ENCODE measurements around a stretch of chr7.

- RRBS = no CpG with 5 or more reads among the region's 2 CpGs
These were observed 27.1 kb downstream of the IKZF1 start for GRCh38 chr7:50331391-50332158.

GRCh38 chr7:50353035-50353631 lies 48.6 kb downstream of the IKZF1 start:
- RRBS = no CpG with 5 or more reads among the region's 3 CpGs

DNA sequence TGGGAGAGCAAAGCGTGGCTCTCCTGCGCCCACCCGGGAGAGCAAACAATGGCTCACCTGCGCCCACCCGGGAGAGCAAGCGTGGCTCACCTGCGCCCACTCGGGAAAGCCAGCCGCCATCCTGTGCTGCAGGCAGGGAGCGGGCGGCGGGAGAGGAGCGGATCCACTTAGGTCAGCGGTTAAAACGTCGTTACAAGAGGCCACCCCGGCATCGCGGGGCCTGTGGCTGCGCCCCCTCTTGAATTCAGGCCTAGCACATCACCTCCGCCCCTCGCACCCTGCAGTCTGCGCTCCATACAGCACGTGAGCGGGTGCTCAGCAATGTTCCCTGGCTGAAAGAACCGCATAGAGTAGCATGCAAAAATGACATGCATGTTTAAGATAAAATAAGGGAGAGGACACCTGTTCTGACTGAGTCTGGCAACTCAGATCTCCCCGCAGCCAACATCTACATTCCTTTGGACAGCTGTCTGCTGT lies 549 bp upstream of the FIGNL1 start:
- RRBS = no CpG with 5 or more reads among the region's 27 CpGs

DNA sequence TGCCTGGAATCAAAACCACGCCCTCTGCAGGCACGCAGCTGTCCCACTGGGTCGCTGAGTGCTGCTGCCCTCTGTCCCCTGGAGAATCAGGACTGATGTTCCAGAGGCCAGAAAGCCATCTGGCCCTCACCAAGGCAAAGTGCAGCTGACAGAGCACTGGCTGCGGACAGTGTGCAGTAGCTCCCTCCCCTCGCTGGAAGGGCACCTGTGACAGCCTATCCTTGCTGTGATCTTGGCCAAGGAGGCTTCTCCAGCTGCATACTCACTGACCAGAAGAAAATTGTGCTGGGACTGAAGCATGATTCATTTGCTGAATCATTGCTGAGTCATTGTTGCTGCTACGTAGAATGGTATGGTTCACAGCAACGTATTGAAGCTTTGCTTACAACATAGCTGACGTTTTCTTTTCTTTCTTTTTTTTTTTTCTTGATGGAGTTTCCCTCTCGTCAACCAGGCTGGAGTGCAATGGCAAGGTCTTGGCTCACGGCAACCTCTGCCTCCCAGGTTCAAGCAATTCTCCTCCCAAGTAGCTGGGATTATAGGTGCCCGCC lies 30.4 kb downstream of the DDC start:
- RRBS = no CpG with 5 or more reads among the region's 11 CpGs

DNA sequence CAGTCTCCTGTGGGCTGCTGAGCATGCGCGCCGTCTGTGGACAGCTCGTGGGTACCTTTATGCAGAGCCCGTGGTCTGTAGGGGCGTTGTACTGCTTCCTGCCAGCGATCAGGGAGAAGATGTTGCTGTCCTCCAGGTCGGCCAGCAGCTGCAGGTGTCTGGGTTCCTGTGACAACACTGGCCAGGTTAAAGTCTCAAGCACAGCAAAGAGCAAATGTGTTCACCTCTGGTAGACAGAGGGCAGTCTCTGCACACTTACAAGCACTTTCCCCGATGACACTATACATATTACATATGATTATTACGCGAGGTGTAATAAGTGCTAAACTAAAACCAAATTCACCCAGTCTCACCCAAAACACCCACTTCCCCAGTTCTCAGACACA lies 49.5 kb upstream of the DDC start:
- RRBS = no CpG with 5 or more reads among the region's 11 CpGs

DNA sequence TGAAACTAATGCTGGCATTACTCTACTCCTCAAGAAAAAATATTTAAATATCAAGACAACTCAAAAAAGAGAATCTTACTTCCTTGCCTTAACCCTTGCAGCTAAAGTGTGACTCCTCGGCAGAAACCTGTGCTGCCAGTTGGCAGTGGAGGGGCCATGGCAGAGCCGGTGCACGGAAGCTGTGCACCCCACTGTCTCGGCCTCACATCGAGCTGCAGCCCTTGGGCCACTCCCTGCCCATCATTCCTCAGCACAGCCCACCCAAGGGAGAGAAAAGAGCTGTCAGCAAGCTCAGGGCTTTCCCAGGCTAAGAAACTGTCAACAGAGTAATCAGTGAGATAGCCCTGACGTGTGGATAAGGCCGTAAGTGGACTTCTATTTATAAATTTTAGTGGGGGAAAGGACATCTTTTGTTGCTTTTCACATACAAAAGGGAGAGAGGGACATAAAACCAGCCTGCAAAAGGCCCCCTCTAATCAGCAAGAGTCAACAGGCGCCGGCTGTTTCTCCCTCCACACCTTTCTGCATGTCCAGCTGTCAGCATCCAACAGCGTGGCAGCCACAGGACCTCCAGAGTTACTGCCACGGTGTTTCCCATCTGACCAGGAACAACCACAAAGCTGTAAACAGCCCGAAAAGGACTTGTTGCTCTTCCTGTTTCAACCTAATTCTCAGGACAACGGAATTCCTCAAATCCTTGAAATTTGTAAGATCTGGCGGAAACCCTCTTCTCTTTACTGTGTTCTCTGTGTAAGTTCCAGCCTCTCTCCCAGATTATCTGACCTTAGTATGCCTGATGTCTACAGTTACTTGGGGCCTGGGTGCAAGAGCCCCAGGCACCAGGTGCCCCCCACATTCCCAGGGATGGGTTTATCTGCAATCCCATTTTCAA lies 56.9 kb upstream of the DDC start:
- RRBS = no CpG with 5 or more reads among the region's 14 CpGs

DNA sequence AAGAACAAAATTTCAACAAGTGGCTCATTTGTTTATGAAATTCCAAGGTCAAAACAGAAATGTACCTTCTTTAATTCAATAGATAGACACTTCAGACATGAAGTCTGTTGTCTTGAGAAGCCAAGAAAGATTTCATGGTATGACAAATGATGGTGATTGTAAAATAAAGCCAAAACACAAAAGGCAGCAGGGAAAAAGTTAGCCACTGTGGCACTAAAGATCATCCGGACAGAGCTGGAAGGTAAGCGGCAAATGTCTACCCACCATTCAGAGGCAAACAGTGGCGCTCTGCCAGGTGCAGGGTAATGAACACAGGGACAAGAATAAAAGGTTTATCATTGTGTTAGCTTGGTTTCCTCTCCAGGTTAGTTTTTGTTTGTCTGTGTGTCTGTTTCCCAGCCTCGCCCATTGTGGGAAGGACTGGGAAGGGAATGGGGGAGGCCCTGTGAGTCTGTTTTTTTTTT lies 74.4 kb downstream of the GRB10 start:
- RRBS = no CpG with 5 or more reads among the region's 4 CpGs

DNA sequence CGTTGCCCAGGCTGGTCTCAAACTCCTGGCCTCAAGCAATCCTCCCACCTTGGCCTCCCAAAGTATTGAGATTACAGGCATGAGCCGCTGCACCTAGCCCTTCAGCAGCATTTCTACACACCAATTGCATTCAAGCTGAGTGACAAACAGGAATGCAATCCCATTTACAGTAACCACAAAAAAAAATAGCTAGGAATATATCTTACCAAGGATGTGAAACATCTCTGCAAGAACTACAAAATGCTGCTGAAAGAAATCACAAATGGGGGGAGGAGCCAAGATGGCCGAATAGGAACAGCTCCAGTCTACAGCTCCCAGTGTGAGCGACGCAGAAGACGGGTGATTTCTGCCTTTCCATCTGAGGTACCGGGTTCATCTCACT lies 115.9 kb upstream of the GRB10 start:
- RRBS = no CpG with 5 or more reads among the region's 7 CpGs

DNA sequence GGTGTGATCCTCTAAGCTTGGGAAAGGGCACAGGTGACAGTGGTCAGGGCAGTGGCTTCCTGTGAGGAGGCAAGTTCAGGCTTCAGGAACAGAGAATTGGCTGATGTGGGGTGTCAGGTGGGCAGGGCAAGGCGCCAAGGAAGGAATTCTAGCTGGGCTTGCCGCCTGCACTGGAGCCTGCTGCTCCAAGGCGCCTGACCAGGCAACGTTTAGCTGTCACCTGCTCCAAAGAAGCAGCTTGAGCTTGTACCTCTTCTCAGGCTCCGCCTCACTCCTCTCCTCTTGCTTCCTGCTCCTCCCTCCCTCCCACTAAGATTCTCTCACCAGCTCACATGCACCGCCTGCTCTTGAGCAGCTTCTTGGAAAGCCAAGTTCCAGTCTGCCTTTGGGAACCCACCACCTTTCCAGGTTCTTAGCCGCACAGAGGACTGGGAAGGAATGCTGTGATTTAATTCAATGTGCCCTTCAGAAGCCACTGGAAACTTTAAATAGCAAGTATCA lies 187.4 kb upstream of the GRB10 start:
- RRBS = no CpG with 5 or more reads among the region's 7 CpGs

GRCh38 chr7:51246102-51246483 lies 70.5 kb downstream of the COBL start:
- RRBS = no CpG with 5 or more reads among the region's 1 CpG

GRCh38 chr7:51288746-51289657 lies 27.6 kb downstream of the COBL start:
- RRBS = no CpG with 5 or more reads among the region's 7 CpGs

- RRBS = no CpG with 5 or more reads among the region's 8 CpGs
These were observed 605.0 kb upstream of the POM121L12 start for GRCh38 chr7:52430380-52430866.

DNA sequence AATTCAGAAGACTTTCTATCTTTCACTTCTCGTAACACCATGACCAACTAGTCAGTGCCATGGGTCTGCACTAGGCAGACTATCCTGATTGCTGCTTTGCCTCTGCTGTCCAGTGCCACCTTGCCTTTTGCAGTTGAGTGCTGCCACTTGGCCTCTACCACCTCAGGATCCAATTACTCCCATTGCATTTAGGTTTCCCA lies 161.4 kb upstream of the POM121L12 start:
- RRBS = no CpG with 5 or more reads among the region's 1 CpG

DNA sequence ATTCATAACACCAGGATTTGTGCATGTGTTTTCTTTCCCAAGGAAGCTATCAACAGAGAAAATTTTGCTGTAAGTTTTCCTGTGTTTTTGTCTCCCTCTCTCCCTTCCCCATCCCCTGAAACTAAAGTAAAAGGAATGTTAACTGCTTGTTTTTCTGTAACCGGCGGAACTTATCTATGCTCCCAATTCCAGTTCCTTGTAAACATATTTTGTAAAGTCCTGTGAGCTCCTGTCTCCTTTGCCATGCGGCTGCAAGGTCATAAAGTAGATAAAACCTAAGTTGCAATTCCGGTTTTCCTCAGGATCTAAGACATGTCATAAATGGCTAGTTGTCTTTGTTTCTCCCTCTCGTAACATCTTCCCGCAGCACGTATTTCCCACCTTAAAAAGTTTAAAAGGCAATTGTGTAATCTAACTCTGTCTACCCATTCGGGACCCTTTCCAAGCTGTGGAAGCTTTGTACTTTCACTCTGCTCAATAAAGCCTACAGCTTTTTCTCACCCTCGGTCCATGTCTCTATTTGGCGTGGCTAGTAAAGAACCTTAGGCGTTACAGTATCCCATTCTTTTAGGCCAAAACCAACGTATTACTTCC lies 78.9 kb upstream of the POM121L12 start:
- RRBS = no CpG with 5 or more reads among the region's 12 CpGs

DNA sequence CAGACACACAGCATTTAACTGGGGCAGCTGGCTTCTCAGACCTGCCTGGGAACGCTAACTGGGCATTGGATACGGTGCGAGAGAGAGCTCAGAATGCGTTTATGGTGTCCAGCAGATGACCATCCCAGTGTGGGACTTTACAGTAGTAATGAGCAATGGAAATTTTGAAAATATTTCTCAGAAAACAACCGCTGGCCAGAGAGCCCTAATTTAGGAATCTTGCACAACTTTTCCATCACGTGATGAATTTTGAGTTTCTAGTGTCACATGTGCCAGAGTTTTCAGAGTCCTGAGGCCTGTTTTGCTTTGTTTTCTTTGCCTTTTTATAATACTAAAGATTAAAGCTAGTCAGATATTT lies 78.2 kb upstream of the SEC61G start:
- RRBS = no CpG with 5 or more reads among the region's 6 CpGs

- RRBS = 2% methylated on average over 28 of the region's 46 CpGs
These were observed 1.6 kb downstream of the EGFR start for GRCh38 chr7:55020148-55021172.

DNA sequence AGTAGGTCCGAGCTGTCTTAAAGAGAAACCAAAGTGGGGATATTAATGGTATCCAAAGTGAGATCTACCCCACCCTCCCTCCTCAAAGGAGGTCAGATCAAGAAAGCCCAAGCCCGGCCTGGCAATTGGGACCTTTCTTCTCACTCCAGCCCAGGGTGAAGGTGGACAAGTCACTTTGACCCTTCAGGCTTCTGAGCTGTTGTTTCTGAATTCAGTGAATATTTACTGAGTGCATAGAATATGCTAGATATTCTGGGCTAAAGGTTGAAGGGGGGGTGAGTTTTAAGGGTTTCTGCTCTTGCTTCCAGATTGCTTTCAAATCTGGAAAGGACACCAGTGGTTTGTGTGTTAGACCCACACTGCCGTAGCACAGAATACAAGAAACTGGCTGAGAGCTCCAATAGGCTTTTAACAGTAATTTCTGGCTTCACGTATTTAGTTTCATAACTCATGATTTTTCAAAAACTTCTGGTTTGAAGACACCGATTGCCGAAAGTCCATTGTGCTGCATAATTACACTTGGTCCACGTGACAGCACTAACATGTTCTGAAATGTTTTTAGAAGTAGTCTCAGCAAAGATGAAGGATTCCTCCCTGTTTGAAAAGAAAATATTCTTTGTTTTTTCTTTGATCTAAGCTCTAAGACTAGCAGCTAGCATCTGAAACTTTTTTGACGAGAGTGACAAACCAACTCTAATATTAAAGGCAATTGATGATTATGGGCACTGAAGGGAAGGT lies 3.7 kb downstream of the EGFR start:
- RRBS = no CpG with 5 or more reads among the region's 8 CpGs

DNA sequence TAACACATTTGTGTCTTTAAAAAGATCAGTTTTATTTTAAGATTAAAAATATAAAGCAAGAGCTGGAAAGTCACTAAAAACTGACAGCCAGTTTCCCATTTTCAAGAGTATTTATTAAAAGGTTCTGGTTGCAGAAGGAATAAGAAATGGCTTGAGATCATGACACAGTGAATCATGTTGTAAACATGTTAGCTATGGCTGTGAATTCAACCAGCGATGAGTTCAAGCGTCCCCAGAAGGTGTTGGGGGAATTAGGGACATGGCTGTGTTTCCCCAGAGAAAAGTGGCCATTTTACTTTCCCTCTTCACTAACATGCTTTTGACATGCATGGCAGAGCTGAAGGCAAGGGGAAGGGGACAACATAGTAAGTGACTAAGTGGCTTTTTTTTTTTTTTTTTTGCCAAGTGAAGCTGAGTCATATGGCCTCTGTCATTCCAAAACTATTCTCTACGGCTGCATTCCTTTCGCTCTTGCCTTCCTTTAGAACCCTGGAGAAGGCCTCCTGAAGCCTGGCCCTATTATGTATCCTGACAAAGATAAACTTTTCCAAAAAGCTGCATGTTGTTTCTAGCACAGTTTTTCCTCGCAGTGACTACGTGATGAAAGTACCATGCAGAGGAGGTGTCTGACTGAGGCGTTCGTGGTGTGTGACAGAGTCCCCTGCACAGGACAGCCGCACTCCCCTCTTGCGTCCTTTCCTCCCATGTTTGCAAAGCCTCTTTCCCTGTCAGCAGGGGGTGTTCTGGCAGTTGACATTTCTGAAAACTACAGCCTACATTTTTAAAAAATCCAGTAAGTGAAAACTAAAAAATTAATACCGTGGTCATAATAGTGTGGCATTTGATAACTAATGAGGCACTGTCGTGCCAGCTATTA lies 46.9 kb downstream of the EGFR start:
- RRBS = no CpG with 5 or more reads among the region's 12 CpGs

- RRBS = no CpG with 5 or more reads among the region's 10 CpGs
These were observed 51.5 kb downstream of the EGFR start for GRCh38 chr7:55070166-55070769.

GRCh38 chr7:55078430-55078758 lies 59.6 kb downstream of the EGFR start:
- RRBS = no CpG with 5 or more reads among the region's 13 CpGs

Data from renal cortical epithelial cell (primary cell).